Progenitor cell of endocrine pancreas (in vitro differentiated cells): ENCODE results near the genes L3MBTL3, TMEM200A and MOXD1.

DNA sequence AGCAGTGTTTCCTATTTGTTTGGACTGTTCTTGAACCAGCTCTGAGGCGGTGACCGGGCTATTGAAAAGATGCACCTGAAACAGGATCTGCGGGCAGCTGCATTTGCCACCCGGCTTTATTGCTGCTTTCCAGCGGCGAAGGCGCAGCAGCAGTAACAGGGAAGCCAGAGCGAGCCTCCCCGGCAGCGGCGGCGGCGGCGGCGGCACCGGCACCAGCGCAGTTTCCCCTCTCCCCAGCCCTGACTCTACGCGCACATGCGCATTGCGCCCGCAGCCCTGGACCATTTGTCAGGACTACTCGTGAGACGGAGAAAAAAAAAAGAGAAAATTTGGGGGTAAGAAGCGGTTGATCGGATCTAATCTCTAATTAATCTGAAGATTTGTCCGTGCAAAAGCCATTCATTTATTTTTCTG, at the start of gene L3MBTL3:
Gene L3MBTL3 (plus strand): TSS at position 252 of the 414 bp plus-strand sequence.
- PRO-cap, result bidirectional peak, plus-strand start at position 254 of the sequence, minus-strand start at position 143 of the sequence

DNA sequence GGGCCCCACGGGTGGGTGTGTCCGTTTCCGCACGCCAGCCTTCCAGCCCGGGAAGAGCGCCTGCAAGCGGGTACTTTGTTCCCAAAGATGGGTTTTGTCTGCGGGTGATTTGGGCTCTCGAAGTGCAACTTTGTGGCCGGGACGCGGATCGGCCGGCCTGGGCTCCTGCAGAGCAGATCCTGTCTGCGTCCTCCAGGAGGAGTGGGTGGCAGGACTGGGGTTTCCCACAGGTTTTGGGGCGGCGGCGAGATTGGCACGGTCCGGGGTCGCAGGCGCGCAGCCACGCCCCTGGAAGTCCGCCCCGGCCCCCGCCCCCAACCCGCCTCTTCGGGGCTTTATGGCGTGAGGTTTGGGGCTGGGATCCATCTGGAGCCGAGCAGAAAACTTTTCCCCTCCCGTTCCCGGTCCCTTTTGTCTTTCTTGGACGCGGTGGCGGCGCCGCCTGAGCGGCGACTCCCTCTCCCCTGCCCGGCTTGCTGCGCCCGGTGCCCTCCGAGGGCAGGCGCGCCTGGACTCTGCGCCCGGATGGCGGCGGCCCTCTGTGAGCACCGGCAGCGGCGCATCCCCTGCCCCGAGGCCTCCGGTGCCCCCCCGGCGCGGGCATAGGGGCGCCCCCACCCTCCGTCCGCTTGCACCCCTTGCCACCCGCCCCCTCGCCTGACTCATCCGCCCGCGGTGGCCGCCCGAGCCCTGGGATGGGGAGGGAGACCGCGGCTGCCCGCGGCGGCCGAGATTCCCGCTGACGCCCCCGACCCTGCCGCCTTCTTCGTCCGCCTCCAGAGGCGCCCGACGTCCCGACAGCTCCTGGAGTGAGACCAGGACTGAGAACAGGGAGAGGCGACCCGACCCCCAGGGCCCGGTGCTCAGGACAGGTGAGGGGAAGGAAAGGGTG, at the start of gene TMEM200A:
Gene TMEM200A (plus strand): TSS at position 365 of the 892 bp plus-strand sequence.
- PRO-cap, result bidirectional peak, plus-strand start at position 327 of the sequence, minus-strand start at position 216 of the sequence; bidirectional peak, plus-strand start at position 808 of the sequence, minus-strand start at position 822 of the sequence

- PRO-cap, result no peak
These were observed 2.8 kb downstream of the TMEM200A start for GRCh38 chr6:130368589-130369071.

GRCh38 chr6:130513507-130514378, 147.9 kb downstream of the TMEM200A start:
- PRO-cap, result no peak

GRCh38 chr6:130853427-130853798, 26.2 kb downstream of the SMLR1 start:
- PRO-cap, result no peak

GRCh38 chr6:131042765-131043027, 20.3 kb downstream of the EPB41L2 start:
- PRO-cap, result no peak

- PRO-cap, result no peak
These were observed 159.9 kb downstream of the AKAP7 start for GRCh38 chr6:131295051-131295600.

- PRO-cap, result no peak
These were observed 191.4 kb downstream of the AKAP7 start for GRCh38 chr6:131326518-131327214.

DNA sequence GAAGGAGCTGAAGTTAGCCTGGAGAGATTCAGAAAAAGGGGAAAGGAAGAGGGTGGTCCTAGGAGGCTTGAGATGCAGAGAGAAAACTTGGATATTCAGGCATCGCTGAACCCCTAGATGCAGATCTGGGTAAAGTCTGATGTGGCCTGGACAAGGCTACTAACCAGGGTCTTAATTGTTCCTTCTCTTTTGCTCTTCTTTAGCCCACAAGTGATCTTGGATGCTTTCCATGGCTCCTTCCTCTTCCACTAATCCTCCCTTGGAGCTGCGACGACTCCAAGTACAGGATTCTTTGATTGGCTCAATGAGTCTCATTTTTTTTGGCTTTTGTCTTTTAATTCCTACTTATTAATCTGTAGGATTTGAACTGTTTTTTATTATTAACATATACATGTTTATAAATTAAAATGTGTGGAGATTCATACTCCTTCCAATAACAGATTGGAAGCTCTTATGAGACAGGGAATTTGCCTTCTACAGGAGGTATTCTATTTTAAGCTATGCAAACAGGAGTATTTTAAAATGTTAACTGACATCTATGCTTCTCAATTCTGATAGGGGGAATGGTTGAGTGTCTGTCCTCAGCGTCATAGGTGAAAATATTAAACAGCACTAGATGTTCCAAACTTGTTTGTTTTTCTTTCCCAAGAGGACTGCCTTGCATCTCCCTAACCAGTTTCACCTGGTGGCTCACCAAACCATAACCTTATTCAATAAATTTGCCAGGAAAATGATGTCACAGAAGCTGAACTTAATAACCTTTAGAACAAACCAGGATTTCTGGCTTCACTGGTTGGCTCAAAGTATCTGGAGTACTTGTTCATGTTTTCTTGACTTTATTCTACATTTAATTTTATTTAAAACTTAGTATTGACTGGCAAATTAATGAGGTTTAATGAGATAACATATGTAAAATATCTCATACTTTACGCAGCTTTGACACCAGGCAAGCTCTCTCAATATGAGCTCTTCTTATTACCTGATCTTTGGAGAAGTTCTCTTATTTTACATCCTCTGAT, 24.7 kb upstream of the ARG1 start:
- PRO-cap, result no peak

GRCh38 chr6:131562205-131562863, 10.7 kb upstream of the ARG1 start:
- PRO-cap, result no peak

DNA sequence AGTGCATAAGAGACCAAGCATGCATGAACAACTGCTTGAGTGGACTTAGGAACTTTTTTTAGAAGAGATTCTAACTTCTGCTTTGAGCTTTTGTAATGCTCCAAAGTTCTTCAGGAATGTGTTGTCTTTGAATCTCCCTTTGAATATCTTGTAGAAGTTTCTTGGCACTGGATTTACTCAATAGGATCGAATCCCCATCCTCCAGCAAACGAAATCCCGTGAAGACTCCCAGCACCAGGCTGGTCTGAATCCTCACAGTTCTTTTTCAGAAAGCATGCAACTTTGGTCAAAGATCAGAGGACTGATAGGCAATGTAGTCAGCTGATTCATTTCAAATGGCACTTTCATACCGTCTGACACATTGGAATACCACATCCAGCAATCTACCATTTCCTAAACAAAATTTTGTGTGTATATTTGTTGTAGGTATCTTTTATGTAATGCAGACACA, 33.3 kb downstream of the ENPP1 start:
- PRO-cap, result no peak

DNA sequence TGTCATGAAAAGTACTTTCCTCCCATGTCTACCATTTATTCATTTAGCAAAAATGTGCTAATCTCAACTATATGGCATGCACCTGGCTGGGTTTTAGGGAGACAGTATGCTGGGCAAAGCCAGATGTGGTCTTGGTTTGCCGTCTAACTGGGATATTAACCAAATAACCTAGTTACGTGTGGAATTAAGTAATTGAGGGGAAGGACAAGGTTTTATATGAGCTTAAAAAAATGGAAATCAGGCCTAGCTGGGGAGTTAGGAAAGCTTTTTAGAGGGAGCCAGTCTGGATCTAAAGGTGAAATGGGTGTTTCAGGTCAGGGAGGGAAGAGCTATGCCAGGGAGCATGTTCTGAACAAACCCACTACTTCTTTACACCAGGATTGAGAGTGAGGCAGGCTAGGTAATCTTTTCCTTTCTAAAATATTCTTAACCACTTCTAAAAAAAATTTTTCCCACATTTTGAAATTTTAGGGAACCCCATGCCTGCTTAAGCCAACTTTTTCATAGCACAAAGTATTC, 41.4 kb downstream of the ENPP1 start:
- PRO-cap, result no peak

DNA sequence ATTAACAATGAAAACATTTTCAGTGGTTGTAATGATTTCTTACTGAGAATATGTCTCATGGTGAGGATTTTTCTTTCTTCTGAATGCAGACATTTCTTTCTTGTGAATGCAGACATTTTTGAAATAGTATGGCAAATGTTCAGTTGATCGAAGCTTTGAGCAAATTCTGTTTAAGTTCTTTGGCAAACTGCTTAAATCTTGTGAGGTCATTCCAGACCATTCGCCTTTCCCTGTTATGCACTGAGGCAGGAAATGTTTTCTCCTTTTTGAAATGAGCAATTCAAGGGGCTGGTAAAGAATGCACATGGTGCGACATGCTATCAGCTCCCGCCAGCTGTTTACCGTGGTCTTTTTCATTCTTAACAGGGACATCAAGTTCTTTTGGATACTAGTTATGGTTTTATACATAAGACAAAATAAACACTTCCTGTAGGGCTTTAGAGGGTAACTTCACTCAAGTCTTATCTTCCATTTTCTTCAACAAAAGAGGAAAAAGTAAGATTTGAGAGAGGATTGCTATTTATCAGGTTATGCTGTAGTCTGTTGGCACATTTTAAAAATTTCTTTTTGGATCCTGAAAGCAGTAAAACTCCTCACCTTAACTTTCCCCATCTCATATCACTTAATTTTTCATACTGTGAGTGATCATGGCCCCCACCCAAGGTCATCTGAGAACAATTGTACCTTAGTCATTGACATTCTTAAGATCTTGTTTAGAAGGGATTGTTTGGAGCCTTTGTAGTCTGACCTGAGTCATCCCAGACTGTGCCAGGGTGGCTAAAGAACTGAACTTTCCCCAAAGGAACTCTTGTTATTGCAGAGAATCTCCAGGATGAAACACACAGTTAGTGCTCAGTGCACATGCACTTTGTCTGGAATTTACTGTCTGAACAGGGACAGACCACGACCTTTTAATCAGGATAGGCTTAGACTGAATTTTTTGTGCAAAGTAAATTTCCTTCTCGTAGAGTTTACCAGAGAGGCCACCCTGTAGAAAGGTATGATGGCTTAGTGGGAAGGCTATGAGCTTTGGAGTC, 112.3 kb upstream of the CCN2 start:
- PRO-cap, result no peak

DNA sequence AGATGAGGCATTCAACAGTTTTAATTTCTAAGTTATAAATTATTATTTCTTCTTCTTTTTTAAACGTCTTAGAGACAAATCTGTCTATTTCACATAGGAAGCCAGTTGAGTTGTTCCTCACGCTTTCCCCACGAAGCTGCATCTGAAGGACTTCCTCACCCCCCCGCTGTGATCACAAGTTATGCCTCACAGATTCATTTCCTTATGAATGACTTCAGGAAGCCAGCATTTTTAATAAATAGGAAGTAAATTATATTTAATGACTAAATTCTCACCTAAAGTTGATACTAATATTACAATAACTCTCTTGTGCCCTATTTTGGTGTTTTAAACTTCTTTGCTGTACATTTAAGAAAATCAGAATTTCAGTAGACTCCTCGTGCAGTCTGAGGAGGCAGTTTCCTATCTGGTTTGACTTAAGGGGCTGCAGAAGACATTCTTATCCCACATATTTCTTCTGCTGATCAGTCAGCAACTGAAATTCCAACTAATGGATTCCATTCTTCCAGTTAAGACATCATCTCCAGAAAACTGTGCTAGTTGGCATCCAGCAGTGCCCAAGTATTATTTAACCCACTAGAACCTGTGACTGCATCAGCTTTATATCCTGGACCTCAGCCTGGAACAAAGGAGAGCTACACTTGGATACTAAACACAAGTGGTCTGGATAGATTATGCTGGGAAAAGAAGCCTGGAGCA, 182.7 kb upstream of the CCN2 start:
- PRO-cap, result no peak

GRCh38 chr6:132153360-132153700, 202.2 kb upstream of the CCN2 start:
- PRO-cap, result no peak

DNA sequence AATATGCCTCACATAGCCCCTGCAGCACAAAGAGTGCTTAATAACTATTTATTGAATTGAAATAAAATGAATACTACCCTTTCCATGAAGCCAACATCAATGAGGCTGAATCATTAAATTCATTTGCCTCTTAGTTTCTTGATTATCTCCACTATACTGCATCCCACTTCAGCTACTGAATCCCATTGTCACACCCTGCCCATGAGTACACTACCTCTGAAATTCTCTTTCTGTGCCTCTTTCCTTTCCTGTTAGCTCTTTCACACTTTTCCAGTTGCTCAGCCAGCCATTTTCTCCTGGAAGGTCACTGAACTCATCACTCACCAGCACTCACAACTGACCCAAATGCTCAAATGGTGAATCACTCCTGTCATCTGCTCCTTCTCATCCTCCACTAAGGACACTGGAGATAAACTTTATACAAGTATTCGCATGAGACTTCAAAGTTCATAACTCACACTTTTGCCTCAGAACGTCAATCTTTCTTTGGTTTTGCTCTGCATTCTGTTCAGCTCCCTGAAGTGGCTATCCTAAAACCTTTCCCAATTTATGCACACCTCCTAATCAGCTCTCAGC, 67.1 kb downstream of the MOXD1 start:
- PRO-cap, result no peak

DNA sequence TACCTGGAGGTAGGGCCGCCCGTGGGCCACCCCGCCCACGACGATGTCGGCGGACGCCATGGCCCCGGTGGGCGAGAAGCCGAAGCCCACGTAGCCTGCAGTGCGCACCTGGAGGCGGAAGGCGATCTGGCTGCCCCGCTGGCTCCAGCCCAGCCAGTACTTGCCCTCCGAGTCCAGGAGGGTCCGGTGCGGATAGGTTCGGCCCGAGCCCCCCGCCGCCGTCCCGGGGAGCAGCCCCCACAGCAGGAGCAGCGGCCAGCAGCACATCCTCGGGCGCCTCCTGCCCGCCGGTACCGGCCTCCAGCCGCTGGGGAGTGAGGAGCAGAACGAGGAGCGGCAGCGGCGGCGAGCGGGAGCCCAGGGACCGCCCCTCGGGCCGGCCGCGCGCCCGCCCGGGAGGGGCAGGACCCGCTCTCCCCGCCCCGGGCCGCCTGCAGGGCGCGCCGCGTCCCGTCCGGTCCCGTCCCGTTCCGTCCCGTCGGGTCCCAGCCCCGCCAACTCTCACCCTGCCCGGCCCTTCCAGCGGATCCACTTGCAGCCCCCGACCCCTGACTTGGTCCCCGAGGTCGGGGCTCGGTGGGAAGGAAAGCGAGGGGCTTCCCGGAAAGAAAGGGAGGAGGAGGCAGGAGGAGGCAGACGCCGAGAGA, at the start of gene MOXD1:
Gene MOXD1 (minus strand): TSS at position 316 of the 647 bp plus-strand sequence.
- PRO-cap, result bidirectional peak, plus-strand start at position 551 of the sequence, minus-strand start at position 292 of the sequence

DNA sequence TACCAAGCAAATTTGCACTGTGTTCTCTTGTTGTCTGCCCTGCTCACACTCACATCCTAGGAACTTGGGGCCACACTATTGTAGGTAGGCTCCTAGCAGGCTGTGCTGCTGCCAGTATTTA, 8.8 kb upstream of the TAAR5 start:
- PRO-cap, result no peak

DNA sequence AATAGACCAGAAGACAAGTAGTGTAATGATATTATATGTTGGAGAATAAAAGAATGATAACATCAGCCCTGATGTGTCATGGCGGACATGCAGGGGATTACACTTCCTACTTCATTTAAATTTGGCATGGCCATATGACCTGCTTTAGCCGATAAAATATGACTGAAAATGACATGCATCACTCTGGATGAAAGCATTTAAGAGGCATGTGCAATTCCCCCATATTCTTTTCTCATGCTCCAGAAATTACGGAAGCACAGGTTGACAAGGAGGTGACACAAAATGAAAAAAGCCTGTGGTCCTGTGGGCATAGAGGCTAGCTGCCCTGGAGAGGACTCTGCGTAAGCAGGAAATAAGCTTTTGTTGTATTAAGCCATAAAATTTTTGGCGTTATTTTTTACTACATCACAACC, 13.5 kb upstream of the TAAR1 start:
- PRO-cap, result no peak

DNA sequence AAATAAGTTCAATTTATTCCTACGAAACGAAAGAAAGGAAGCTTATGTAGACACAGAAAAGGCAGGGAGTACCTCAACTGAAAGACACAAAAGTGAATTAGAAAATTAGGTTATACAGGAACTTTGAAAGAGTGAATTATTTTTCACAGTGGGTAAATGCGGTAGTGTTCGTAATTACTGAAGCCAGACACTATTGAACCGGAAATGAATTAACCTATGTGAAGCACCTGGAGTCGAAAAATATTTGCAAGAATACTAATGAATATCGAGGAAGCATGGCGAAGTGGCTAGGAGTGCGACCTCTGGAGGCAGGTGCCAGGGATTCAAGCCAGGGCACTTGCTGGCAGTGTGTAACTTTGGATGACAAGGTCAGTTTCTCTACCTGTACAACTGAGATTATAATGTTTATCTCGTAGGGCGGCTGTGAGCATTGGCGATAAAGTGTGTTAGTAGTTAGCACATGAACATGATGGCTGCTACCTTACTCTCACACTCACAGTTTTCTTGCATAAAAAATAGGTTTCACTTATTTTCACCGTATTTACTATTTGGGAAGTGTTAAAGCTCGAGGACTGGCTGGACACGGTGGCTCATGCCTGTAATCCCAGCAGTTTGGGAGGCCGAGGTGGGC, 512 bp upstream of the SLC18B1 start:
- PRO-cap, result no peak